ENCODE data around the gene DDX55.

- PRO-cap: no peak
- RAMPAGE, long total RNA, 2 experiments: no peak in any of the 2 experiments
Observed at GRCh38 chr12:123510746-123511785, 22.5 kb downstream of the RILPL1 start.

GRCh38 chr12:123528689-123529348, 4.7 kb downstream of the RILPL1 start:
- PRO-cap: no peak
- RAMPAGE, long total RNA, 2 experiments: no peak in any of the 2 experiments

GRCh38 chr12:123534249-123534807, 809 bp upstream of the RILPL1 start:
- PRO-cap: no peak
- RAMPAGE, long total RNA, 2 experiments: no peak in any of the 2 experiments

DNA sequence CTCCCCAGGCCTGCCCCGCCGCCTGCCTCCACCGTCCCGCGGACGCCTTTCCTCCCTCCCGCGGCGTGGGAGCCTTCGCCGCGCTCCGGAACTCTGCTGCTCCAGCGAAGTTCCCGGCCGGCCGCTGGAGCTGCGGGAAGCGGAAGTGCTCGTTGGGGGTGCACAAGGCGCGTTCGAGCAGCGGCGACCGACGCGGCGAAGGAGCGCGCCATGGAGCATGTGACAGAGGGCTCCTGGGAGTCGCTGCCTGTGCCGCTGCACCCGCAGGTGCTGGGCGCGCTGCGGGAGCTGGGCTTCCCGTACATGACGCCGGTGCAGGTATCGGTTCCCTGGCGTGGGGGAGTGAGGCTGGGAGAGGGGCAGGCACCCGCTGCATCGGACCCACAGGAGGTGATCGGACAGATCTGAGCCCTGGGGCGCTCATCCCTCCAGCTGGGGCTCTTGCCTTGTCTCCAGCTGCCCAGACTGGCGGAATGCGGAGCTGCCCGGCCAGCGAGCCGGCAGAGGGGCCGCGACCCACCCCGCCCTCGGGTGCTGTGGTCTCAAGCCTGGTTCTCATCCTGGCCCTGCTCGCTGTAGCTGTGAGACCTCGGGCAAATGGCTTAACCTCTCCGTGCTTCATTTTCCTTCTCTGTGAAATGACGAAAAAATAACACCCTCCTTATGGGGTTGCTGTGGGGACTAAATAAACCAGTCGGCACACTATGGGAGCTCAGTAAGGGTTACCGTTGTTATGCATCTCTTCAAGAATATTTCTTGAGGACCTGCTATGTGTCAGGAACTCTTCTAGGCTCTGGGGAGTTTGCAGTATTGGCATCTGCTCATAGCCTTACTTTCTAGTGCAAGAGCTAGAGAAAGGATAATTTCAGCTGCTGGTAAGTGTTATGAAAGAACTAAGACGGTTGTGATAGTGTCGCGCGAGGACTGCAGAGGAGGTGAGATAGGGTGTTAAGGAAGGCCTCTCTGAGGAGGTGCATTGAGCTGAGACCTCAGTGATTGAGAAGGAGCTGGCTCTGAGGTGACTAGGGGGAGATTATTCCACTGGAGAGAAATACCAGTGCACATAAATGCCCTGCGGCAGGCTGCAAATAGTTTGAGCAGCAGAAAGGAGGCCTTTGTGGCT, at the start of gene DDX55:
Gene DDX55, plus strand, starts transcription at position 161 of the 1,123 bp plus-strand sequence.
- PRO-cap: bidirectional peak, plus-strand start at position 186 of the sequence, minus-strand start at position 95 of the sequence
- RAMPAGE, long total RNA, 2 experiments: start-site peak on the plus strand in 2 of 2 experiments, centred at positions 180 to 192 of the sequence, 59 to 112 reads per replicate

GRCh38 chr12:123941770-123942107, 30.9 kb downstream of the CCDC92 start:
- PRO-cap: no peak
- RAMPAGE, long total RNA, 2 experiments: no peak in any of the 2 experiments

DNA sequence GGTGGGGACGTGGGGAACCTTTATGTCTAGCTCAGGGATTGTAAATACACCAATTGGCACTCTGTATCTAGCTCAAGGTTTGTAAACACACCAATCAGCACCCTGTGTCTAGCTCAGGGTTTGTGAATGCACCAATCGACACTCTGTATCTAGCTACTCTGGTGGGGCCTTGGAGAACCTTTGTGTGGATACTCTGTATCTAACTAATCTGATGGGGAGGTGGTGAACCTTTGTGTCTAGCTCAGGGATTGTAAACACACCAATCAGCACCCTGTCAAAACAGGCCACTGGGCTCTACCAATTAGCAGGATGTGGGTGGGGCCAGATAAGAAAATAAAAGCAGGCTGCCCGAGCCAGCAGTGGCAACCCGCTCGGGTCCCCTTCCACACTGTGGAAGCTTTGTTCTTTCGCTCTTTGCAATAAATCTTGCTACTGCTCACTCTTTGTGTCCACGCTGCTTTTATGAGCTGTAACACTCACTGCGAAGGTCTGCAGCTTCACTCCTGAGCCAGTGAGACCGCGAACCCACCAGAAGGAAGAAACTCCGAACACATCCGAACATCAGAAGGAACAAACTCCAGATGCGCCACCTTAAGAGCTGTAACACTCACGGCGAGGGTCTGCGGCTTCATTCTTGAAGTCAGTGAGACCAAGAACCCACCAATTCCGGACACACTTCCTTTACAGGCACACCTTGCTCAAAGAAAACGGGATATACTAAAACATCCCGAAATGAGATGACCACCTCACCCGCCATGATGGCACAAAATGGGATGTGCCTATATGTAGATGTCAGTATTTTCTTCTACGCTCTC, 25.0 kb downstream of the CCDC92 start:
- PRO-cap: no peak
- RAMPAGE, long total RNA, 2 experiments: no peak in any of the 2 experiments

- PRO-cap: no peak
- RAMPAGE, long total RNA, 2 experiments: no peak in any of the 2 experiments
Observed at GRCh38 chr12:124006446-124006958, 33.5 kb downstream of the ZNF664 start.

DNA sequence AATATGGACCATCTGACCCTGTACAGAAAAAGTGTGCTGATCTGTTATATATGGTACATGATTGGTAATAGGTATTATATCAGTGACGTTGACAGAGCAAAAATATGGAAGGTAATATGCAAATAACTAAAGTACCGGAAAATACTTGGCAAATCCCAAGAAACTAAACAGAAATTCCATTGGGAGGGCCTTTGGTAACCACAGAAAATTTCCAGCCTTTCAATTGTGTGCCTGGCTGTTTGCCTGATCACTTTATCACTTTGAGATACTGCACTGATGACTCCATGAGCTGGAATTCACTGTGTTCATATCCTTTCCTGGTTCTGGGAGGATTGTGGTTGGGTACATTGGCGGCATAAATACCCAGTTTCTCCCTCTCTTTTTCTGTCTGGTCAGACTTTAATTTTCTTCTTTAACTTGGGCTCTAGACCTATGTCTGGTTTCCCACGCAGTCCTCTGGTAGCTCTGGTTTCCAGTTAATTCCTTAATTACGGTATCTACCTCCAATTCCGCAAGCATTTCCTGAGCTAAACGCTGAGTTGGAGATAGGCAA, 61.5 kb upstream of the RFLNA start:
- PRO-cap: no peak
- RAMPAGE, long total RNA, 2 experiments: no peak in any of the 2 experiments

DNA sequence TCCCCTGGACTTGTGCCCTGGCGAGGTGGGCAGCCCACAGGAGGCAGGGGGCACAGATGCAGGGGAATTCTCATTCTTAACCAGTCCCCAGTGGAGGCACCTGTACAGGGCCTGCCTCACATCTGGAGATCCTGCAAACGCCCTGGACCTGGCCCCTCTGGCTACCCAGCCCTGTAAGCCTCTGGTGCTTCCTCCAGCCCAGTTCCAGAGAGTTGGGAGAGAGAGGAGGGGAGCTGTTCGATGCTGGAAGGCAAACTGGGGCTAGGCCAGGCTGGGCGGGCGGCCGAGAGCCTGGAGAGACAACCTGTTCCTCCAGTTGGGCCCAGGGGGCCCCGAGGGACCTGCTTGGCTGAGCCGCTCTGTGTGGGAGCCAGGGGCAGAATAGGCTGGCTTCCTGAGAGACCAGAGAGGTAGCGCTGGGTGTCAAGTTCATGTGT, 64.6 kb downstream of the RFLNA start:
- PRO-cap: no peak
- RAMPAGE, long total RNA, 2 experiments: no peak in any of the 2 experiments

- PRO-cap: no peak
- RAMPAGE, long total RNA, 2 experiments: no peak in any of the 2 experiments
Observed at GRCh38 chr12:124365655-124366544, 71.0 kb downstream of the RFLNA start.

DNA sequence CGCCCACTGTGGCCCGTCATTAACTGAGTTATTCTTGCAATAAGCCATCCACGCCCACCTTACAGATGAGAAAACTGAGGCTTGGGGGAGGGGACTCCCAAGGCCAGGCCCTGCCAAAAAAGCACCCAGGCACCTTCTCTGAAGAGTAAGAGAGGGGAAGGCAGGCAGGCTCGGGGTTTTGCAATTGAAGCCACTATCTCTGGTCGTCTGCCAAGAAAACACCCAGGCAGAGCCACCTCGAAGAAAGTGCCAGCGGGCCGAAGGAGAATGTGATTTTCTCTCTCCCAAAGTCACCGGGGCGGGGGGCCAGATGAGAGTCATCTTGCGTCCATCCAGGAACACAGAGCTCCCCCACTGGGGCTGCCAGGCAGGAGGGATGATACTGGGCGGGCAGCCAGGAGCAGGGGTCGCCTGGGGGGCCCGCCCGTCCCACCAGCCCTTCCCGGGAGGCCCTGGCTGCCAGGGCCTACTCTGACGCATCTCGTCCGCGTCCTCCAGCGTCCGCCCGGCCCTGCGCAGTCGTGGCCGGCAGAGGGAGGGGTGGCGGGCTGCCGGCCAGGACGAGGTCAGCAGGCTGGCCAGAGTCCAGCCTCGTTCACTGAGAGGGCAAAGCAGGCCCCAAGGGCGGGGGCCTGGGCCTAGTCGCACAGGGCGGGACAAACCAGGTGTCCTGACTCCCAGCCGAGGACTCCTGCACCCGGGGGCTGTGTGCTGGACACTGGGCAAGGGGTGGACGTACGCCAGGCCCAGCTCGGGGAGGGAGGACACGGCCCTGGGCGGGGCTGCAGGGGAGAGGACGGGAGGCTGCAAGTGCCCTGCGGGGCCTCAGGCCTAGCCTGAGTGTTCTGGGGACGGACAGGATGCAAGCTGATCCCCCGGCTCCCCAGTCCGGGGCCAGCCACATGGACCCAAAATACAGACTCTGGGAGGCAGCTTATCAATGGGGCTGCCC, 74.4 kb downstream of the RFLNA start:
- PRO-cap: bidirectional peak, plus-strand start at position 837 of the sequence, minus-strand start at position 507 of the sequence
- RAMPAGE, long total RNA, 2 experiments: no peak in any of the 2 experiments

DNA sequence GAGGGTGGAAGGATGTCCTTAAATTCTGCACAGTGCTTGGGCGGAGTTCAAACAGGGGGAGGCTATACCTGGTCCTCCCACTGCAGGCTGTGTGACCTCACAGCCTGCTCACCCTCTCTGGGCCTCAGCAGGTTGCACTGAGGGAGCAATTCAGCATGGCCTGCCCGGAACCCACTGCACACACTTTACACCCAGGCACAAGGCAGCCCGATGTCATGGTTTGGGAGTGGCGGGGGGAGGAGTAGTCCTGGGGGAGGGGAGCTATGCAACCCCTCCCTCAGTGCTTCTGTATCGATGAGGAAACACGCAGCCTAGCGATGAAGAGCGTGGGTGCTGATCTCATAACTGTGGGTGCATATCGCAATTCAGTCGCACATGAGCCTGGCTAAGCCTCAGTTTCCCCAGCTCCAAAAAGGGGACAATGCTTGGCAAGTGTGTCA, 89.7 kb downstream of the RFLNA start:
- PRO-cap: no peak
- RAMPAGE, long total RNA, 2 experiments: no peak in any of the 2 experiments

GRCh38 chr12:124463129-124464062, 104.0 kb downstream of the NCOR2 start:
- PRO-cap: no peak
- RAMPAGE, long total RNA, 2 experiments: start-site peak on the minus strand in 1 of 2 experiments, at chr12:124463560-124463636 at its widest, 6 reads per replicate

DNA sequence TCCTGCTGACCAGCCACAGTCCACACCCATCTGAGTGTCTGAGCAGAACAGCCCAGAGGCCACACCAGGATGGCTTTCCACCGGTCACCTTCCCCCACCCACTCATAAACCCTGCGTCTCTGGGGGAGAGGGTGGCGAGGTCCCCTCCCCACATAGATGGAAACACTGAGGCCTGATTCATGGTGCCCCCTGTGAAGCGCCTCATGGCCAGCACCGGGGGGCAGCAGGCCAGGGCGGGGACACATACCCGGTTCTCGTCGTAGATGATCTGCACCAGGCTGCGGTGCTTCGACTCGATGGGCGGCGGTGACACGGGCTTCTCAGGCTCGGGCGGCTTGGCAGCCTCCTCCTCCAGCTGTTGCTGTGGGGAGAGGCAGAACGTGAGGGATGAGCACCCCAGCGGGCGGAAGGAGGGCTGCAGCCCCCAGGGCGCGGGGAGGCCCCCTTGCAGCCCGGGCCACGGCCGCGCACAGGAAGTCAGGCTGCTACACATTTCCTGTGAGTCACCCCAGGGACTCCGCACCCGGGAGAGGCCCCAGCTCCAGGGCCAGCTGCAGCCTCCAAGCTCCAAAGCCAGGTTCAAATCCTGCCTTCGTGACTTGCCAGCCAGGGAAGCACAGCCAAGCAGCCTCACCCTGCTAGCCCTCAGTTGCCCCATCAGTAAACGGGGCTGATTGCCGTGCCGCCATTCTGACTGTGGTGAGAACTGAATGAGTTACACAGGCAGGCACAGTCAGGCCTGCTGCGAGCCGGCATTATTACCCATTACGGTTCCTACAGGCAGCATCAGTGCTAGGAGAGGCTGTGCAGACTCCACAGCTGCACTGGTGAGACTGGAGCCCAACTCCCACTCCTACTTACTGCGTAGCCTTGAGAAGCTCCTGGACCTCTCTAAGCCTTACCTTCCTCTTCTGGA, 101.2 kb downstream of the NCOR2 start:
- PRO-cap: no peak
- RAMPAGE, long total RNA, 2 experiments: no peak in any of the 2 experiments

DNA sequence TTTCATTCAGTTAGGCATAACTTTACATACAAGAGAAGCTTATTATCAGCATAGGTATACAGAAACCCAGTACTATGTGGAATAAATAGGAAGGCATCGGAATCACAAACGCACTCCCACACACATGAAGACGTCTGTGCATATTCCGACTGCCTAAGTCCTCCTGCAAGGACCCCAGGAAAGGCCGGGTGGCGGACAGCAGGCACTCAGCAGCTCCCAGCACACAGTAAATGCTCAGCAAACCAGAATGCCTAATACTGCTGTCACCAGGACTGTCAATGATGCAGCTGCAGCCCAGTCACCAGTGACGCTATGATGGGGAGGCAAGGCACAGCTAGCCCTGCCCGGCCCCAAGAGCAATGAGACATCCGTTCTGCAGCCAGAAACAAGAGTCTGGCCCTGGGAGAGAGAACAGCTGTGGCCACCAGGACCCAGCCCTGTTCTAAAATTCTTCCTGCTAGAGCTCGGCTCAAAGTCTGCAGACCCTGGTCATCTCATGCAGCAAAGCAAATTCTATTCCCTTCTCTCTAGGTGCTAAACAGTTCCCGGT, 69.8 kb downstream of the NCOR2 start:
- PRO-cap: bidirectional peak, plus-strand start at position 472 of the sequence, minus-strand start at position 228 of the sequence
- RAMPAGE, long total RNA, 2 experiments: no peak in any of the 2 experiments

DNA sequence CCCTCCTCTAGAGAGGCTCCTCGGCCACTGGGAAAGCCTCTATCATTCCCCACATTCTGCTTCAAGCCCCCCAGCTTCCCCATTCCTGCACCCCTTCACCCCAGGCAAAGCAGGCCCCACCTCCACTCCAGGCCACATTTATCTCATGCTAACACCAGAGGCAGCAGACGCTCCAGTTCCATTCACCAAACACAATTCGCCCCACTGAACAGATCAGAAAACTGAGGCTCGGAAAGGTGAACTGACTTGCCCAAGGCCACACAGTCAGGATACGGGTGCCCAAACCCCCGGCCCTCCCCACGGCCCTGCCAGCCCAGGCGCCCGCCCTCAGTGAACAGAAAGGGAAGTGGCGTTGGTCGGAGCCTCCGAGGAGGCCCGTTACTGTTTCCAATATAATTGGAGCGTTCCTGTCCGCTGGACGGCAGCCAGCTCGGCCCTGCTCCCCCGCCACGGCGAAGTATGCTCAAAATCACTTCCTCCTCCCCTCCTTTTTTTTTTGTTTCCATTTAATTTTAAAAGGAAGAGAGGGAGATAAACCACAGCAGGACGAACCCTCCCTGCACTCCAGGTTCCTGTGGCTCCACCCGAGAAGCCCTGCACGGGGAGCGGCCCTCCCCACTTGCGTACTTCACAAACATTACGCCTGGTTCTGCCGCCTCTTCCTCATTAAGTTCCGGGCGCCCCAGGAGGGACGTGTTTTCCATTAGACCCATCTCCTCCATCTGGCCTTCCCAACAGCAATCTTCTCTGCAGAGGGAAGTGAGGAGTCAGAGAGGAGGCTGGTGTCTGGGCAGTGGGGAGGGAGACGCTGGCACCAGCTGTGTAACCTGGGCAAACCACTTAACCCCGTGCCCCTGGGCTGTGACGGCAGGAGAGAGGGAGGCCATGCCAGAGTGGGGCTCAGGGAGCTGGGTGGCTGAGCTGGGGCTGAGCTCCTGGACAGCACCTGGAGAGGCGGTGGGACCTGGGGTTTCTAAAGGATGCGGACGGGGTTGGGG, 61.1 kb downstream of the NCOR2 start:
- PRO-cap: no peak
- RAMPAGE, long total RNA, 2 experiments: no peak in any of the 2 experiments

GRCh38 chr12:124515834-124516406, 51.5 kb downstream of the NCOR2 start:
- PRO-cap: no peak
- RAMPAGE, long total RNA, 2 experiments: no peak in any of the 2 experiments

DNA sequence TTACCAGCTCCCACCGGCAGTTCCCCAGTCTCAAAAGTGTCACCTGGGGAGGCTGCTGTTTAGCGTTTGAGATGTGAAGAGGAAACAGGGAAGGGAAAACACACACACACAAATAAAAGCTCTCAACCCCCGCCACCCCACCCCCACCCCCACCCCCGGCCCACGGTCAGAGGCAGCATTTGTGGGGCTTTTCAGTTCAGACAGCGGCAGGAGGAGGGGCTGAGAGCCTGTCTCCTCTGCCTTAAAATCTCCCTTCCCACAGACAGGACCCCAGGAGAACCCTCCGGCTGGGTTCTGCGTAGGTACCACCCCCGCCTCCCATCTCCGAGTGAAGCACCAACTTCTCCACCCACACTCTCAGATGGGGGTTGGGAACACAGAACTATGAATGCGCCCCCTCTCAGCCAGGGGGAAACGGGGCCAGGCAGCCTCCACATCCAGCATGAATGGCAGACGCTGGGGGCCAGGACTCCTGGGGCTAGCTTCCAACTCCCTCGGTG, 3.0 kb downstream of the NCOR2 start:
- PRO-cap: no peak
- RAMPAGE, long total RNA, 2 experiments: no peak in any of the 2 experiments

DNA sequence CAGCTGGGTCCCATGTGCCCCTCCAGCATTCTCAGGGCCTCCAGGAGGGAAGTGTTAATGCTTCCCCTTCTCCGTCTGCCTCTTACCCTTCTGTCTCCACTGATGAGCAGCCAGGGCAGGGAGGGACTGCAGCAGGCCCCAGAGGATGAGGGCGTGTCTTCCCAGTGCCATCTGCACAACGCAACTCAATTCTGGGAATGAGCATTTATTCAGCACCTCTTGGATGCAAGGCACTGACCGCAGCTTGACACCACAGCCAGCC, 35.9 kb upstream of the NCOR2 start:
- PRO-cap: no peak
- RAMPAGE, long total RNA, 2 experiments: no peak in any of the 2 experiments

DNA sequence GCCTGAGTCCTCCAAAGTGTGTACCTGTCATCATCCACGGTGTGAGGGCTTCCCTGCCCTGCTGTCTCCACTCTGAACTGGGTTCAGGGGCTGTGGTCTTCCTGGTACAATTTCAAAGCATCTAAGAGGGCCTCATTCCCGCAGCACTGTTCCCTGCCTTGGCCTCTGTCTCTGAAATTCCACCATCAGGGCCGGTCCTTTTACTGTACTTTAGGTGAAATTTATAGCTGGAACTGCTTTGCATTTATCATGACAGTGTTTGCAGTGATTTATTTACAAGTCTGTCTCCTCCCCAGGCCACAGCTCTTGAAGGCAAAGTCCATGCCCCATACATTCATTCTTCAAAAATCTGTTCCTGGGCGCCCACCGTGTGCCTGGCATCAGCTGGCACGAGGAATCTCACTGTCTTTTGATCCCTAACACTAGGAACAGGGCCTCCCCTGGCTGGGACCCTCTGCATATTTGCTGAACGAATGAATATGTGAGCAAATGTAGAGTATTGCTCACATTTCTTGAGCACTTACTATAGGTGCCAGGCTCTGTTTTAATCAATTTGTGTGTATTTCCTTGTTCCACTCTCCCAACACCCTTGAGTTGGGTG, 37.0 kb upstream of the NCOR2 start:
- PRO-cap: no peak
- RAMPAGE, long total RNA, 2 experiments: no peak in any of the 2 experiments

Measured in body of pancreas (tissue), 2 donors.